CD14-positive monocyte (primary cell): Measurements from ENCODE around the genes C3orf70, TRA2B and CRYGS.

- CAGE, long polyA plus RNA = no peak
Observed at GRCh38 chr3:185069612-185069861, 83.3 kb downstream of the C3orf70 start.

DNA sequence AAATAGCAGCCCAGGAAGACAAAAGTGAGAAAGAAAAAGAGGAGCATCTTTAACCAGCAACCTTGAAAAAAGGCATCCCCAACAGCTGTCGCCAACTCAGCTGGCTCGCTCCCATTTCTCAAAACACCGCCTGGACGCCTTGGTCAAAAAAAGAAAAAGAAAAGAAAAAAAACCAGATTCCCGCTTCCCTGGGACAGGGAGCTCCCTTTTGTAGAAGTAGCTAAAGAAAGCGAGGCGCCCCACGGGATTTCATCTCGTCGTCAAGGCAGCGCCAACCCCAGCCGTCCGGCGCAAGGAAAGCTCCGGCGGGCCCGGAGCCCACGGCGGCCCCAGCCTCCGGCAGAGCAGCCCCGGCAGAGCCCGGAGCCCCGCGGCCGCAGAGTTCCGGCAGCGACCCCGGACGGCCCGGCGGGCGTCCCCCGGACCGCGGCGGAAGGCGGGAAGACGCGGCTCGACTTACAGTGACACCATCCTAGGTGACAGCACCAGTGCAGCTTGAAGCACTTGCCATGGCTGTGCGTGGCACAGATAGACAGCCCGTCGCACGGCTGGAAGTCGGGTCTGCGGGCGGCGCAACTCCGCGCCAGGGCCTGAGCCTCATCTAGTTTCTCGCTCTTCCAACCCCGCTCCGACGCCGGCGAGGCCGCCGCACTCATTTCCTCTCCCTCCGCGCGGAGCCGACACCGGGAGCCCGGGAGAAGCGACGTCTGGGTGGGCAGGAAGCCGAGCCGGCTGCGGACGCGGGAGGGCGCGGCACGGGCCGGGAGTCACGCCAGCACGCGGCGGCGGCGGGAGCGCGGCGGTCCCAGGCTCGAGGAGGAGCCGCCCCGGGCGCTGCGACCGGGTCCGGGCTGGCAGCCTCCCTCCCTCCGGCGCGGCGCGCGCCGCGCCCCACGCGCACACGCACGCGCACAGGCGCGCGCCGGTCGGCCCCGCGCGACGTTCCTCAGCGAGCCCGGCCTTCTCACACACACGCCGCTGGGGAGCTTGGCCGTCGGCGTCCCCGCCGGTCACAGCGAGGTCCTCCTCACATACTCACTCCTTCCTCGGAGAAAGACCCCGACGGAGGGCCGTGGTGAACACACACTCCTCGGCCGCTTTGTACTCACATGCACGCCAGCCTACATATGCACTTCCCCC lies at the start of gene C3orf70:
Gene C3orf70 (minus strand): TSS at position 893 of the 1,140 bp plus-strand sequence.
- CAGE, long polyA plus RNA = no peak

DNA sequence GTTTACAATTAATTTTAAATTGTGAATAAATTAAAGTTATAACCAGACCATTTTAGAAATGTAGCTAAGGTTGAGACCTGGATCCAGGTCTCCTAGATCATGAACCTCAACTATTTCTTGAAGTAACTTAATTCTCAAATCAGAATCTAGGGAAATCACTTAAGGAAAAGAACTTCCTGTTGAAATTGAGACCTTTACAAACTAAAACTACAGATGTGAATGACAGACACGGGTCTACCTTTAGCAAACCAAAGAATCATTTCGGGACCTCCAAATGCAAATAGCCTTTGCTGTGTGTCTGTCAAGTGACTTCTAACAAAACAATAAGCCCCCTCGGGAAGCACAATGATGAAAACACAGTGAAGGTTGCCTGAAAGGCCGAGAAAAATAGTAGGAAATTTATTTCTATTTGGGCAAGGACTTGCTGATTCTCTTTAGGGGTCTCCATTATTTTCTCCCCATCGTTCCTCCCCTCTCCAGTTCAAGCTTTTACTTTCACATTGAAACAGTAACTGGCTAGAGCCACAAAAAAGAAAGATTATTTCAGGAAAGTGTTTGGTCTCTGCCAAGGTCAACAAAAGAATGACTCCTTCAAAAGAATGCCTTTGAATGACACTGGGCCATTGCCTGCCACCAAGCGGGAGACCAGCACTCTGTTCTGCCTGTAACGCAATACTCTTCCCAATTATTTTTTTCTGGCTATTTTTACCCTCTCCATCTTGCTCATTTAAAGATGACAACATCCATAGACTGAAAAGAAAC lies 37.5 kb downstream of the EHHADH start:
- CAGE, long polyA plus RNA = no peak

GRCh38 chr3:185313619-185314122 lies 49.3 kb upstream of the MAP3K13 start:
- CAGE, long polyA plus RNA = no peak

DNA sequence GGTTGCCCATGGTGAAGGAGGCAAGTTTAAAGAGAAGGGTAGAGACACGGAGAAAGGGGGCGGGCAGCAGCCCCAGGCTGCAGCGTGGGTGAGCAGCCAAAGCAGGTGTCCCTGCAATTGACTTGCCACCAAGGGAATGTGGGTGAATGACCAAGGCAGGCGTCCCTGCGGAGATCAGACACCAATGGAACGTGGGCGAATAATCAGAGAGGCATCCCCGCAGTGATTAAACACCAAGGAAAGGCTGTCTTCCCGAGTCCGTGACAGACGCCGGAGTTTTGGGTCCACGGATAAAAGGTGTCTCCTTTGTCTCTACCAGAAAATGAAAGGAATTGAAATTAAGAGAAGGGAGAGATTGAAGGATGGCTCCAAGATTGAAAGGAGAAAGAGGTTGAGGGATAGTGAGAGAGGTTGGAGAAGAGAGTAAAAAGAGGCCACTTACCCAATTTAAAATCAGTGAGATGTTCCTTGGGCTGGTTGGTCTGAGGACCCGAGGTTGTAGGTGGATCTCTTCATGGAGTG lies 16.1 kb downstream of the MAP3K13 start:
- CAGE, long polyA plus RNA = no peak

DNA sequence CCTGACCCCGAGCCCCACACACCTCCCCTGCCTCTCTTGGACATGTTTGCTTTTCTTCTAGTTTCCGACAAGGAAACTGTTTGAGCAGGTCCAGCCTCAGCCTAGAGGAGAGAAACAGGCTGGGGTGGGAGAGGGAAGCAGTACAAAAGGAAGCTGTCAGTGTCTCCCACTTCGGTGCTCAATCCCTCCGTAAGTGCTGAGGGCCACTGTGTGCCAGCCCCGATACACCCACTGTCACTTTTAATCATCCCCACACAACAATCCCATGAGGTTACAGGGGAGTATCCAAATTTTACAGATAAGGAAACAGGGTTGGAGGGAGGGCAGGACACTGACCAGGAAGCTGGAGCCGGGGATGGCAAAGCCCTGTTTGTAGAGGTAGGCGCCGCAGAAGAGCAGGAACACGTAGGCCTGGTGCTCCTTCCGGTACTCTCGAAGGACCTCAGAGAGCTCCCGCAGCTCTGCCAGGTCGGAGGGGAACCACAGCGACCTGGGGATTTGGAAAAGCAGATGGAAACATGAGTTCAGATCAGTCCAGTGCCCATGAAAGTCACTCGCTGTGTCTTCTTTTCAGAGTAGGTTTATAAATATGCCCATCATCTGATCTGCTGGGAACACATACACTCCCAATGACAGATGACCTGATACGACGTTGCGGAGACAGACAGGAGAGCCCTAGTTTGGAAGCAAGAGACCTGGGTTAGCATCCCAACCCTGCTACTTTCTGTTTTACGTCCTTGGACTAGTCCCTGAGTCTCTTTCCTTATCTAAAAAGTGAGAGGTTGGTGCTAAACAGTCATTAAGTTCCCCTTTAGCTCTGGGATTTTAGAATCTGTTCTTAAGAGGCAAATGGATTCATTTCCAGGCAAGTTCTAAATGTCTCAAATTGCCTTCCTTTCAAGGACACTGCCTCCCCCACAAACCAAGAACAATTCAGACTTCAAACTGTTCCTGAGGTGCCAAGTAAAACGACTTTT lies 2.1 kb downstream of the TMEM41A start:
- CAGE, long polyA plus RNA = no peak

GRCh38 chr3:185934015-185935255 lies 3.4 kb downstream of the TRA2B start:
- CAGE, long polyA plus RNA = no peak

DNA sequence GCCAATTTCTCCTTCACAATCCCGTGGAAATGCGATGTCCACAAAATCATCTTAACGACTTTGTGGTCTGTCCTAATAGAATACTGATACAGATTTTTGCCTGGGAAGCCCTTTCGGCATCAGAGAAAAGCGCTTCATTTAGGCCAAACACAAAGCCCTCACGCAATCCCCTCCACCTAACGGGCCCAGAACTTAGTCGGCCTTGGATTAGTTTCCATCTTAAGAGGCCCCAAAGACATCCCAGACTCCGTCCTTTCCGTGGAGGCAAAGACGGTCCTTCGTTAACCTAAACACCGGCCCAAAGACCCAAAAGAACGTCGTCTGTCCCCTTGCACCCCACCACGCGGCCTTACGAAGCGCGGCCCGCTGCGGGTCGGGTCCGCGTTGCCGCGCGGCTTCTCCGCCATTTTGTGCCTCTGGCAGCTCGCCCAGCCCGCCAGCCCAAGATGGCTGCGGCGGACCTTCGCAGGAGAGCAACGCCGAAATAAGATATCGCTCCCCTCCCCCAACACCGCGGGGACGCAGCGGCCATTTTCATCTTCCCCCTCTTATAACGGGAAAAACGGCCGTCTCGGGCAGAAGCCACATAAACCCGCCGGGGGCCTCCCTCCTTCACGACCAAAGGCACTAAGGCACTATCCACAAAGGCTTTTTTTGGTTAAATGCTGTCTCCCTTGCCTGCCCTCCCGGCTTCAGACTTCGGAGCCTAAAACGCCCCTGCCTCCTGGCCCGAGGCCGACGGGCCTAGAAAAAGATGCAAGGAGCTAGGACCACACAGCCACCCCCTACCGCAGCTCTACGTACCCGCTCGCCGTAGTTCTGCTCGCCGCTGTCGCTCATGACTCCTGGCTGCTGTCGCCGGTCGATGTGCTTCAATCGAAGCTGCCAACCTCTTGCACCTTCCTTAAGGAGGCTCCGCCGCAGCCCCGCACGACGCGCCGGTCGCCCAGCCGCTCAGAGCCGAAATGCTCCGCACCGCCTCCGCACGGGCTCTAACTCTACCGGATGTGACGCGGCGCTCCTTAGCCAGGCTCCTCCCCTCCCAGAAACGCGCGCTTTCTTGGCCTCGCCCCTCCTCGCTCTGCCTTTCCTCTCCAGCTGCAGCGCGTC lies at the start of gene TRA2B:
Gene TRA2B (minus strand): TSS at position 994 of the 1,110 bp plus-strand sequence.
- CAGE, long polyA plus RNA = start-site peak on the minus strand centred at position 909 of the sequence, 171 bp wide, 1,401 and 2,331 reads in 2 replicates

DNA sequence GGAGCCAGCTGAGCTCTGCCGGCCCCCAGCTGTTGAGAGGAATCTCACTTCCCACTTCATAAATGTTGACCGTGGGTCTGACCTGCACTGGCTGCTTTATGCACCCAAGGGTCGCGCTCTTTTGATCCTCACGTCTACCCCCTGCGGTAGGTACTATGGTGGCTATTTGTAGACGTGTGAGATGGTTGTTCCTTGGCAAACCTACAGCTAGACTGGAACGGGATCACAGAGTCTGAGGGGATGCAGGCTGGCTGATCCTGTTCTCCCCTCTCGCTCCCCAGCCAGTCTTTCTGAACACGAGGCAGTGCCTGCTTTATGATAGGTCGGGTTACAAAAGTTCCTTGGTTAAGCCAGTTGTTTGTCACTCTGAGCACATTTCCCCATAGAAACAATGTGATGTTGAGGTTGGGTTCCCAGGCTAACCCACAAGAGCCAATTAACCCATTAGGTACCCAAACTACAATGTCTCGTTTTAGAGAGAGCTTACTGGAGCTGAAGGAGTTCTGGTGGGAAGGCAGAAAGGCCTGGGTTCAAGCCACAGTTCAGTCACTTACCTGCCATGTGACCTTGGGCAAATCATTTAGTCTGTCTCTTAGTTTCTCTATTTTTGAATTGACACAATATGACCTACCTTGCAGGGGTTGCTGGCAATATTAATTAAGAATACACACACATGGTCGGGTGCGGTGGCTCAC lies 113.1 kb upstream of the ETV5 start:
- CAGE, long polyA plus RNA = no peak

DNA sequence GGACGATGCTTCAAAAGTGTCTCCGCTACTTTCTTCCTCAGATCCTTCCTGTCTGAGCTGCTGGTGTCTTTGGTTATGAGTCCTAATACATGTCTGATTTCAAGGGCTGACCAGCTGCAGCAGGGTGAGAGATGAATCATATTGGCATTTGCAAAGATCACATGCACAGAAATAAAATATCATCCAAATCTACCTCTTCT lies 116.8 kb upstream of the ETV5 start:
- CAGE, long polyA plus RNA = no peak

GRCh38 chr3:186544109-186544672 lies at the start of gene CRYGS:
Gene CRYGS (minus strand): TSS chr3:186544380.
- CAGE, long polyA plus RNA = no peak

DNA sequence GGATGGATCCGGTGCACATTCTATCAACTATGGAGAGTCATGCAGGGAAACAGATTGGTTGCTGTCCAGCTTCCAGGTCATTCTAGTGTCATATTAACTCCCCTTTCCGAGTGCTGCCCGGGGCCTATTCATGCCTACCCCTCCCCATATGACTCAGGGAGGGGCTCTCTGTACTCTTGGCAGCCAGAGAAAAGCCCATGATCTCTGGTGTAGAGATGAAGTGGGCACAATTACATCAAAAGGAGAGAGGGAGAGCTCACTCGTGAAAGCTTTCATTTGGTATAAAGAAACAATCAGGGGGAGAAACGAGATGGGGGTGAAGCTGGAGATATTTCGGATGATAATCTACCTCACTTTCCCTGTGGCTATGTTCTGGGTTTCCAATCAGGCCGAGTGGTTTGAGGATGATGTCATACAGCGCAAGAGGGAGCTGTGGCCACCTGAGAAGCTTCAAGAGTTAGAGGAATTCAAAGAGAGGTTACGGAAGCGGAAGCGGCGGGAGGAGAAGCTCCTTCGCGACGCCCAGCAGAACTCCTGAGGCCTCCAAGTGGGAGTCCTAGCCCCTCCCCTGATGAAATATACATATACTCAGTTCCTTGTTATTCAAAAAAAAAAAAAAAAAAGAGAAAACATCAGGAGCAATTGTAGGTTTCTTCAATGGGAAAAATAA lies 16.1 kb upstream of the AHSG start:
- CAGE, long polyA plus RNA = no peak

DNA sequence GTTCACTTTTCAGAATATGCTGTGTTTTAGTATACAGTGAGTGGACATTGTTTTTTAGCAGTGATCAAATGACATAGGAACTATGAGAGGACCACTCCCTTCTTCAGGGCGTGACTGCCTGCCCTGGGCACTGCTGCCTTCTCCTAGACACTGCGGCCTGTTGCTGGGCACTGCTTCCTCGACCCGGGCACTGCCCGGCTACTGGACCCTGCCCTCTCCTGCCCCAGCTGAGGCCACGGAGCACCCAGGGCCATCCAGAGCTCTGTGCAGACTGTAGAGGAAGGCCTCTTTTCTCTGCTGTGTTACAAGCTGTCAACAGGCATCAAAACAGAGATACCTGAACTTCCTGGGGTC lies 13.3 kb upstream of the AHSG start:
- CAGE, long polyA plus RNA = no peak

DNA sequence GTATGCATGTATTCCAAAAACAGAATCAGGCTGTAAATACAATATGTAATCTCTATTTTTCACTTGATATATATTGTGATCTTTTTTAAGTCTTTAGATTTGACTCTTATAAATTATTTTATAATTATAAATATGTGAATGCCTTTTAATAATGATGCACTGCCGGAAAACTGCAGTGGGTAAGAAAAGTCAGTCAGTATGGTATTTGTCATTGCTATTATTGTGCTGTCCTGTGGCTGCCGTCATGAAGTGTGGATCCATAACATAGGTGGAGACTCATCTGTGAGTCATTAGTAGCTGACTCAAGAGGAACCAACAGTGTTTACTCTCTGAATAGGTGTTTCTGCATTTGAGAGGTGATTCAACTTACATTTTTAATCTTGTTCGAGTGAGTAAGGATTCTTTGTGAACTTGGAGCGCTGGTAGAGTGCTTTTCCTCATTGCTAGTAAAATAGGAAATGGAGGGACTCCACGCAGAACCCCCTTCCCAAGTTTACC lies 30.5 kb upstream of the EIF4A2 start:
- CAGE, long polyA plus RNA = no peak

DNA sequence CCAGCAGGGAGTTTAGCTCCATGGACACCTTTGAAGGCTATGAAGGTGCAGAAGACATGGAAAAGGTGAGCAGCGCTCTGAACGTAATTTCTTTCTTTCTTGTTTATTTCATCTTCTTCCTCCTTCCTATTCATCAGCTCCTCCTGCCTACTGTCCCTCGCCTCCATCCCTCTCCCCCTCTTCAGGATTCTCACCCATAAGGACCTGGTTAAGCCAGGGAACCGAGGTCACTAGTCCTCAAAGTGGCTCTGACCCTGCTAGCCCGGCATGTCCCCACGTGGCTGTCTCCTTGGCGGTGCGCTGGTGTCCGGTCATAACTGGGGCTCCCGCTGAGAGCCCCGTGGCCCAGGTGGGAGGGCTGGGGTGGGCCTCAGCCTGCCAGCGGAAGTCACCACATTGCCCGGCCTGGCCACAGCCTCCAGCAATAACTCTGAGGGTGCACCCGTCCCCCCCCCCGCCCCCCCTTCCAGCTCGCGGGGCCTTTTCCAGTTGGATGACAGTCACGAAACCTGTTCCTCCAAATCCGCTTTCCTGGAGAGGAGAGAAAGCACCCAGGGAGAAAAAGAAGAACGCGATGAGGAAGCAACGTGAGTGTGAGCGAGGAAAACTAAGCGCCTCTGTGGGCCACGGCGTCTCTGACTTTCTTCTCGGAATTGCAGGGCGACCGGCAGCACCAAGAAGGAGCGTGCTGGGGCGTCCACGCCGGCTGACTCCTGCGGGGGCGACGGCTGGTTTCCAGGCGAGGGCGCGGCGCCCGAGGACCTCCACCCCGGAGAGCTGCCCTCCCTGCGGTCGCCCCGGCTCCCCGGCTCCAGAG lies 15.7 kb upstream of the ADIPOQ start:
- CAGE, long polyA plus RNA = no peak

- CAGE, long polyA plus RNA = no peak
Observed at GRCh38 chr3:186844353-186844562, 1.7 kb downstream of the ADIPOQ start.

- CAGE, long polyA plus RNA = no peak
Observed at GRCh38 chr3:186940866-186941469, 10.6 kb downstream of the ST6GAL1 start.

GRCh38 chr3:186960353-186960984 lies 30.1 kb downstream of the ST6GAL1 start:
- CAGE, long polyA plus RNA = no peak

DNA sequence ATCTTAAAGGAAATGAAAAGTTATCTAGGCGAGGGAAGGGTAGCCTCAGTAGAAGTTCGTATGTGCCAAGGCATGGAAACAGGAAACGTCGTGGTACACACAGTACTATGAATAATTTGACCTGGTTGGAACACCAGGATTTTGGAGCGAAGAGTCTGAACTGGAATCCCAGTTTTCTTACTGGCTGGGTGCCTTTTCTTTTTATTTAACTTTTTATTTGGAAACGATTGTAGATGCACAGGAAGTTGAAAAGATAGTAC lies 39.4 kb downstream of the ST6GAL1 start:
- CAGE, long polyA plus RNA = no peak

DNA sequence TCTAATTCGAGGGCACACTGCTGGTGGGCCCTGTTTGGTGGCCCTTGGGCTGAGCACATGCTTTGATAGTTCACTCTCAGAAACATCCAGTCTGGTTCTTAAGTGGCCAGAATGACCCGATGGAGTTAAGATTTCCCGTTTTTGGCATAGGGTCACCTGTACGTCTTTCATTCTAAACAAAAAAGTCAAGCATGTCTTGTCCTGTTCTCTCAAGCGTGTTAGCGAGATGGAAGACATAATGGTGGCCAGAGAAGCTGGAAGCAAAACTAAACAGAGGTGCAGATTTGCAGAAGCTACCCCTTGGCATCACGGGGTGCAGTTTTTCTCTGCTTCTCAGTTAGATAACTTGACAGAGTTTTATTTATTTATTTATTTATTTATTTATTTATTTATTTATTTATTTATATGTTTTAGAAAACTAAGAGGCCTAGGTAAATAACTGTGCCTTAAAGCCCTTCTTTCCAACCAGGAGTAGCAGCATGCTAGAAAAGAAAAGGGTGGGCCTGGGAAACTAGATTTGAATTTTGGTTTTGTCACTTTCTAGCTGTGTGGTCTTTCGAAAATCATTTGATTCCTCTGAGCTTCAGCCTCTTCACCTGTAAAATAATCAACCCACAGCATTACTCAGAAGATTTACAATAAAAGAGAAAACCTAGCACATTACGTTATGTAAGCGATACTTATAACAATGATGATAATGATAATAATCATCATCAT lies 63.0 kb downstream of the ST6GAL1 start:
- CAGE, long polyA plus RNA = no peak